Measurements from ENCODE around the genes CCDC3 and PRPF18.

DNA sequence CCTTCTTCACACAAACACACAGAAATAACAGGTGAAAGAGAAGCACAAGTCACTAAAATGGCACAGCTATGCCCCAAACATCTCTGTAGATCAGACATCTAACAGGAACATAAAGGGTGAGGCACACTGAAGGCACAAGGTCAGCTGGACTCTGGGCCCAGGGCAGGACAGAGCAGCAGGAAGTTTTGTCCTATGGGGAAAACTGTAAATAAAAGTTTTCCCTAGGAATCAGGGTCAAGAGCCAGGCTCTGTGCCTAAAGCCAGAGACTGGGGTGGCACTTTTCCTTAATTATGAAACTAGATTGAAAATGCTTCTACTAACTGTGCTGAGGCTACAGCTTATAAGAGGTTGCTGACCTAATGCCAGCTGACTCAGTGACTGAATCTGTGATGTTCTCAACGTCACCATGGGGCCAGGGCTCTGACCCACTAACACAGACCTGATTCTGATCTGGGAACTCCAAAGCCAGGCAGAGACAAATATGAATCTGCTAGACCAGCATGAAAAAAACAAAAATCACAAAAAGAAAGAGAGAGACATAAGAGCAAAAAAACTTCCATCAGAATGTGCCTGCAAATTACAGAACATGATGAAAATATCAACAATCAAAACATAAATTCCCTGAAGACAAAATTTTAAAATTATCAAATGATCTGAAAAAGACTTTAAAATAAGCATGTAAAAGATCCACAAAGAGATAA lies 16.2 kb downstream of the USP6NL start:
- RRBS = no CpG with 5 or more reads among the region's 1 CpG

- RRBS = no CpG with 5 or more reads among the region's 7 CpGs
Measured at GRCh38 chr10:11610527-11610745, 1.0 kb downstream of the USP6NL start.

DNA sequence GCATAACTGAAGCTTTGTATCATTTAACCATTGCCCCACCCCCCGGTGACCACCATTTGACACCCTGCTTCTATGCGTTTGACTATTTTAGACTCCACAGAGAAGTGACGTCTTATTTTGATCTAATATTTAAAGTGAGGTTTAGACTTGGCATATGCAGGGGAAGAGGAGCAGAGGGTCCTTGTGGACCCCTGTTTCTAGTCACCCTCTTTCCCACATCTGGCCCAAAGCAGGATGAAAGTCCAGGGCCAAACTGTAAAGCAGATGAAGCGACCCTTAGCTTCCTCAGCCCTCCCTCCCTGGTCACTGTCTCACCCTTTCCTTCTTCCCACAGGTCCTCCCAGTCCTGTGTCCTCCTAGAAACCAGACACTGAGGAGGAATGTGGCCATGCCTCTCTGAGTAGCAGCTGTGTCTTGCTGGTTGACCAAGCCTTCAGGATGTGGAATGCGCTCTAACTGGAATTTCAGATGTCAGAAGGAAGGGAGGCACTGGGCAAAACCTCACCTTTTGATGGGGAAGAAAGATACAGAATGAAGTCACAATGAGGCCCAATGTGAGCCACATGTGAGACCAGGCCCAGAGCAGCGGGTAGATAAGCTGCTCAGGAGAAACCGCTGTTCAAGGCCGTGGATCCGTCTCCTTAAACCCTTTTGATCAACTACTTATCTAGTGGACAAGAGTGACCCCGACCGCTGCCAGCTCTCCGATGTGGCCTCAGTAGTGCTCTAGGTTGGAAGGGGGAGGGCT lies 54.9 kb upstream of the ECHDC3 start:
- RRBS = no CpG with 5 or more reads among the region's 12 CpGs

DNA sequence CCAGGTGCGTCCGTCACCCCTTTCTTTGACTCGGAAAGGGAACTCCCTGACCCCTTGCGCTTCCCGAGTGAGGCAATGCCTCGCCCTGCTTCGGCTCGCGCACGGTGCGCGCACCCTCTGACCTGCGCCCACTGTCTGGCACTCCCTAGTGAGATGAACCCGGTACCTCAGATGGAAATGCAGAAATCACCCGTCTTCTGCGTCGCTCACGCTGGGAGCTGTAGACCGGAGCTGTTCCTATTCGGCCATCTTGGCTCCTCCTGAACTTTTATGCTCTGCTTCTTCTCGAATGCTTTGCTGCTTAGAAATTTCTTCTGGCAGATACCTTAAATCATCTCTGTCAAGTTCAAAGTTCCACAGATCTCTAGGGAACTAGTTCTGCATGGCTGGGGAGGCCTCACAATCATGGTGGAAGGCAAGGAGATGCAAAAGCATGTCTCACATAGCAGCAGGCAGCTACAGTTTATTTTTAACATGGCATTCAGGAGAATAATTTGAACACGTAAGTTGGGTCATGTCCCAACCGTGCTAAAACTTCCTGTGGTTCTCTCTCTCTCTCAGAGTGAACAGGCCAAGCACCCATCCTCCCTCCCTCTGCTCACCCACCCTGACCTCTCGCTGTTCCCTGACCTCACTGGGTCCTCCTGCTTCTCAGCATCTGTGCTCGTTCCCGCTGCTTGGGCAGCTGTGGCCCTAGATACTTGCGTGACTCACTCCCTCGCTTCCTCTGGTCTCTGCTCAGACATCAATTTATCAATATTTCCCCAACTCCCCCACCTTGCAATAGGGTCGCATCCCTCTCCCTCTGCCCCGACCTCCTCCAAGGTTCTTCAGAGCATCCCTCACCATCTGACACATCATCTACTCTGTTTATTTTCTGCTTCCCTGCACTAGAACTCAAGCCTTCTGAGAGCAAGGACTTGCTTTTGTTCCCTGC lies 4.7 kb upstream of the ECHDC3 start:
- RRBS = no CpG with 5 or more reads among the region's 30 CpGs

DNA sequence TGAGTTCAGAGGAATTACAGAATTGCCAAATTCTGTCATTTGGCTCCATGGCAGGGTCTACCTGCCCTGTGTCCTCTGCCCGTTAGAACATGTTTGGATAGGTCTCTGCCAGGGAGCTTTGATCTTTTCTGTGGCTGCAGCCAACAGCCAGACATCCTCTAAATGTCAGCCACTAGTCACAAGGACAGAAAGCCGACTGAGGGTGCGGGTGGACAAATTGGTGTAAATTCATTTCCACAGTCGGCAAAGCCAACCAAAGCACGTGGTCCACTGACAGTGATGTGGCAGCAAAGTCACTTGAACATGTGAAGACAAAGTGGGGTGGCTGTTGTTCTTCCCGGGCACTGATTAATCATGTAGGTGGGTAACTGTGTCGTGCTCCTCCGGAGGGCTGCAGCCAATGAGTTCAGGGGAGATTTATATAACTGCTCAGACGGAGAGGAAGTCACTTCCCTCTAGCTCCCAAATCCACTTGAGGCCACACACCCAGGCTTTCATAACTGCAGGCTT lies 26.7 kb upstream of the CAMK1D start:
- RRBS = no CpG with 5 or more reads among the region's 9 CpGs

- RRBS = 3% methylated on average over 12 of the region's 61 CpGs
Measured at GRCh38 chr10:12350132-12351318, 1.2 kb downstream of the CAMK1D start.

- RRBS = no CpG with 5 or more reads among the region's 17 CpGs
Measured at GRCh38 chr10:12389084-12389882, 39.9 kb downstream of the CAMK1D start.

DNA sequence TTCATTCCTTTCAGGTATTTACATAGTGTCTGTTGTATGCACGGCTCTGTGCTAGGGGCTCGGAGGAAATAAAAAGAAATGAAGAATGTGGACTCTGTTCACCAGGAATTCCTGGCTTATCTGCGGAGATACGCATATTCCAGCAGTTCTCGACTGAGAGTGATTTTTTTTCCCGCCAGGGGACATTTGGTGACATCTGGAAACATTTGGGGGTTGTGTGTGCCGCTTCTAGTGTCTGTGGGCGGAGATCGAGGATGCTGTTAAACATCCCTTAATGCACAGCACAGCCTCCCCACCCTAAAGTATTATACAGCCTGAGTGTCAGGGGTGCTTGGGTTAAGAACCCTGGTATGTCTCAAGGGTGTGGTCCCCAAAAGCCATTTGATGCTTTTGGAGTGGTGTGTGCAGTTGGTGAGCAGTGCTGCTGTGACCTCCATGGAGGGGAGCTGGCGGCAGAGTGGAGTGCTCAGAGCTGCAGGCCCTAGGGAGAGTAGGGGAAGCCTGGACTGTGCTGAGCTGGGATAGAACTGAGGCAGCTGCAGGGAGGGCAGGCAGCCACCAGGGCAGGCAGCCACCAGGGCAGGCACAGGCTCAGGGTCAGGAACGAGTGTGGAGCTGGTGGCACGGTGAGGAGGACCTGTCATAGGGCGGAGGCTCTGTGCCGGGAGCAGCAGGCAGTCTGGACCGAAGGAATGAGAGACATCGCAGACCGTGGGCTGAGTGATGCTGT lies 152.3 kb downstream of the CAMK1D start:
- RRBS = no CpG with 5 or more reads among the region's 17 CpGs

DNA sequence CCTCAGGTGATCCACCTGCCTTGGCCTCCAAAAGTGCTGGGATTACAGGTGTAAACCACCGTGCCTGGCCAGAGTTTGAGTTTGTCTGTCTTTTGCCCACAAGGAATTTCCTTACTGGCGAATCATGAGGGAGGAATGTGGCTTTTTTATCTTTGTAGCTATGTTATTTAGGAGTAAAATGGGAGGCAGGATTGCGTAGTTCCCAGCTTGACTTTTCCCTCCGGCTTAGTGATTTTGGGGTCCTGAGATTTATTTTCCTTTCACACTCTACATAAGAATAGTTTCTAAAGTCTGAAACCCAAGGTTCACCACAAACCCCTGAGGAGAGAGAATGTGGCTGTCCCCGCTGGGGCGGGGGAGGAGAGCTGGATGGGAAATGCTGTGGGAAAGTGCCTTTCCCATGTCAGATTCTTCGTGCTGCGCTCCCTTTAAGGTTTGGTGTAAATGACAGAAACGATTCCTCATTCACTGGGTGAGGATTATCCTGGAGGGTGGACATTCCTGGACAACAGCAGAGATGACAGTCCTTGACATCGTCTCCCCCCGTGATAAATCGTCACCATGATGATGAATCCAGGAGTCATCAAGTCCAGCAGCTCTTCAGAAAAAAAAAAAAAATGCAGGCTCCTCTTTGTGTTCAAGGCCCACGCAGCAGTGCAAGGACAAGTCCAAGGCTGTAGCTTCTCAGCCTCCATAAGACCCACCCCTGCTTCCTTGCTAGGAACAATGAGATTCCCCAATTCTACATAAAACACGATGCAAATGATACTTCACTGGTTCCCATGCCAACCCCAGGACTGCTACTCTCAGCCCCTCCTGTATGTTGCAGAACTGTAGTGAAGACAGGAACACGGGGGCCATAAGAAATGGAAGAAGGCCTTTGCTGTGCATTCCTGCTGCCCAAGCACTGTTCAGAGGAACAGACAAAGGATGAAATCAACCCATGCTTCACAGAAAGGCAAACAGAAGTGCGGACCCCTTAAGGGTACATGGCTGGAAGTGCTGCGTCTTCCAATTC lies 233.1 kb downstream of the CCDC3 start:
- RRBS = no CpG with 5 or more reads among the region's 17 CpGs

DNA sequence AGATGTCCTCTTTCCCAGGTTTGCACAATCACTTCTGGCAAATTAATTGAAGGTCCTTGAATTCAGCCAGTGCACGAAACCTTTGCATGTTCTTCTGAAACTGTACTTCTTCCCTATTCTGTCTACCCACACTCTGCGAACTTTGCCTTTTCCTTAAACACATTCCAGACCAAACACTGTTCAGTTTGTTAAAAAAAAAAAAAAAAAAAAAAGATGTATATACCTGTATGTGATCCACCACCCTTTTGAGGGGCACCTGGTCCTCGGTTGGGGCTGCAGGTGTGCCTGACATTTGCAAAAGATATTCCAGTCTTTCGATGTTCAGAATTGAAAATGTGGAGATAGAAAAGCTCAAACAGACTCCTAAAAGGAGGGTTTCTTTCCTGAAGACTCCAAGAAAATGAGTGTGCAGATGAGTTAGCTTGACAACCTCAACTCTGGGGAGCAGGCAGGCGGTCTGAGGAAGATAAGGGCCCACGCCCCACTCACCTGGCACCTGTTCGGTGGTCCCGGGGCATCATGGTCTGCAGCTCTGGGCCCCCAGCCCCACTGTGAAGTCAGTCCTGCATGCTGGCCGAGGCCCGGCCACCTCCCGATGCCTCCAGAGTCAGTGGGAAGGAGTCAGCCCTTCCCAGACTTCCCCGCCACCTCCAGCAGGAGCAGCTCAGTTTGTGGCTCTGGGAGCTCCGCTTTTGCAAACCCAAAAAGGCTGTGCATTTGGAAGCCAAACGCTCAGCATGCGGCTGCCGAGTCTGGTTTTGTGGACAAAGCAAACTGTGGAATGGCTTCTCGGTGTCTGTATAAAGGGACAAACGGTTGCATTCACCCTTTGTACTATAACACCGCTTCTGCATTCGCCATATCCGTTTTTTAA lies 167.5 kb downstream of the CCDC3 start:
- RRBS = 96% methylated on average over 3 of the region's 21 CpGs

GRCh38 chr10:12844902-12845429 lies 156.5 kb downstream of the CCDC3 start:
- RRBS = no CpG with 5 or more reads among the region's 10 CpGs

DNA sequence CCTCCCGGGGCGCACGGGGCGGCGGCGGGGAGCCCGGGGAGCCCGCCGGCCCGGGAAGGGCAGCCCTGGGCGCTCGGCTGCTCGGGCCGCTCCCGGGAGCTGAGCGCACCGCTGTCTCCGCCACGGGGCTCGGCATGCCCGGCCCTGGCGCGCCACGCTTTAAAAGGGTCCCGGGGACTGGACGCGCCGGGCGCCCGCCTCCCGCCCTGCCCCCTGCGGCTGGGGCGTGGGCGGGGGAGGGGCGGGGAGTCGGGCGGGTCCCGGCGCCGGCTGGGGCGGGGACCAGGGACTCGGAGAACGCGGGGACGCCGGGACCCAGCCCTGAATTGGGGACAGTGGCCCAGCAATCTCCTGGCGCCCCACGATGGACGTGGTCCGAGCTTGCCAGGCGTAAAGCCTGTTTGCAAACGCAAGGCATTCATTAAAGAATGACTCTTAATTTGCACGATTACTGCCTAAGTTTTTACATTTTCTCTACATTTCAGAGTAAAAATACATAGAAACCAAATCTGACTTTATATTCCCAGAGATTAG lies at the start of gene CCDC3:
Gene CCDC3, minus strand, starts transcription at position 136 of the 534 bp plus-strand sequence.
- RRBS = 6% methylated on average over 29 of the region's 53 CpGs

GRCh38 chr10:13492544-13493050 lies 36.2 kb downstream of the BEND7 start:
- RRBS = no CpG with 5 or more reads among the region's 14 CpGs

DNA sequence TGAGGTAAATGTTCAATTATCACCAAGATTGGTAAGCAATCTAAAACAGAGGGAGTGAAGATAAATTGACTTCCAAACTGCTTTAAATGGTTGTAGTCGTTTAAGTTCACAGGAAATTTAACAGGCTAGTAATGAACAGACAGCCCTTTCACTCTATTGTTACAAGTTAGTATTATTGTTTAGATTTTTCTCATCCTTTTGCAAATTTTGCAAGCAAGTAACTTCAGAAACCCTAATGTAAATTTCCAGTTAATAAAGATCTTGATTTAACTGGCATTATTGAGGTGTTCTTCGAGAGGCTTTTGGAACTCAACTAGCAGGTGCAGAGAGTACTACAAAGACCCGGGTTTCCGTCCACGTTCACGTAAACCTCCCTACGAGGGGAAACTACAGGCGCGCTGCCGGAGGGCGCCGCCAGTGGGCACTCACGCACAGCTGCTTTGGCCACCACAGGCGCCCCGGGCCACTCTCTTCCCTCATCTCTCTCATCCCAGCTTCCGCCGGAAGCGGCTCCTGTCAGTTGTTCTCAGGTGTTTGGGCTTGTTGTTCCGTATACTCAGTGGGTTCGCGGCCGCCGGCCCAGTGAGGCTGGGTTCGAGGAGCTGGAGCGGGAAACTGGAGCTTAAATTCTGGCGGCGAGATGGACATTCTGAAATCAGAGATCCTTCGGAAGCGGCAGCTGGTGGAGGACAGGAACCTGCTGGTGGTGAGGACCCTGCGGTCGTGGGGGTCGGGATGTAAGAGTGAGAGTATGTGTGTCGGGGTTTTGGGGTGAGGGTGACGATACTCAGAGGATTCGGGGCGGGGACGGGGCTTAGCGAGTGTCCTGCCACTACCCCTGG lies at the start of gene PRPF18:
Gene PRPF18, plus strand, starts transcription at position 519 of the 842 bp plus-strand sequence.
- RRBS = 3% methylated on average over 20 of the region's 38 CpGs

- RRBS = no CpG with 5 or more reads among the region's 28 CpGs
Measured at GRCh38 chr10:13717896-13719055, 131.5 kb downstream of the PRPF18 start.

DNA sequence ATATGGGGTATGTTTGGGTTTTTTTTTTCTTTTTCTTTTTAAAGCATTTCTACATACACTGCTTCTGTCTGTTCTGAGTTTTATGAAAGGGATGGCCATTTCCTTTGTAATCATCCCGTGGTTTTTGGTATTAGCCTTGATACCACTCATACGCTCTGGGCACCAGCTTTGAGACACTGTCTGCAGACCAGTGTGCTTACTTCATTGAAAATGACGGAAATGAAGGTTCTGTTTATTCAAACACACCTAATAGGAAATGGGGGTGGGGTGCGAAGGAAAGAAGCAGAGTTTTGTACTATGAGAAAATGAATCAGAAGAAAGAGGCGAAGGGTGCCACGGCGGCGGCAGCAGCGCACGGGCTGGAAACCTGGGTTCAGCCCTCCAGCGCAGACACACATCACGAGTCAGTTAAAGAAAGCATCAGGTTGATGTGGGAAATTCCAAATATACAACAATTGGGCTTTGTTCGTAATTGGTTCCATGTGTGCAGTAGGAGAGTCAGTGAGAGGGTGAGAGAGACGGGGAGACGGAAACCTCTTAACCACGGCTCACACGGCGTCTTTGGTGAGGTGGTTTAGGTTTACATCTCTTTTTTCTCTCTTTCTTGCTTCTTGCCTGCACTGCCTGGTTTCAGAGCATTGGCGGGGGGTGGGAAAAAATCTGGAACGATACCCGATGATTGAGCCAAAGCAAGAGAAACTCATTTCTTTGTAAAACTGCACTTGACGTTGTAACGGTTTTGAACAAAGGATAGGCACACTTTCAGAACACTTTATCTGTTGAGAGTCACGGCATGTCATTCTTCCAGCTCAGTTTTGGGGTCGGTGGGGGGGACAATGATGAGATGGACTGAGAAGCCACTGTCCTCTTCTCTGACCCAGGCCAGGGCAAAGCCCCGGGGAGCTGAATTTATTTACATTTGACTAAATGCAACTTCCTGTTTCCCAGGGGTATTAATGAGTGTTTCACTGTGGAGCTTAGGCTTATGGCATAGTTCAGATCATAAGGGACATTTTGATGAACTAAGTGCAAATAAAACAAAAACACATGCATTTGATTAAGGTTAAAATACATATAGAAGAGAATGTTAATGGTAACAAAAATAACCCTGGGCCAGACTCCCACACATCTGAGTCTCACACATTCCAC lies 321.1 kb downstream of the FRMD4A start:
- RRBS = no CpG with 5 or more reads among the region's 26 CpGs

DNA sequence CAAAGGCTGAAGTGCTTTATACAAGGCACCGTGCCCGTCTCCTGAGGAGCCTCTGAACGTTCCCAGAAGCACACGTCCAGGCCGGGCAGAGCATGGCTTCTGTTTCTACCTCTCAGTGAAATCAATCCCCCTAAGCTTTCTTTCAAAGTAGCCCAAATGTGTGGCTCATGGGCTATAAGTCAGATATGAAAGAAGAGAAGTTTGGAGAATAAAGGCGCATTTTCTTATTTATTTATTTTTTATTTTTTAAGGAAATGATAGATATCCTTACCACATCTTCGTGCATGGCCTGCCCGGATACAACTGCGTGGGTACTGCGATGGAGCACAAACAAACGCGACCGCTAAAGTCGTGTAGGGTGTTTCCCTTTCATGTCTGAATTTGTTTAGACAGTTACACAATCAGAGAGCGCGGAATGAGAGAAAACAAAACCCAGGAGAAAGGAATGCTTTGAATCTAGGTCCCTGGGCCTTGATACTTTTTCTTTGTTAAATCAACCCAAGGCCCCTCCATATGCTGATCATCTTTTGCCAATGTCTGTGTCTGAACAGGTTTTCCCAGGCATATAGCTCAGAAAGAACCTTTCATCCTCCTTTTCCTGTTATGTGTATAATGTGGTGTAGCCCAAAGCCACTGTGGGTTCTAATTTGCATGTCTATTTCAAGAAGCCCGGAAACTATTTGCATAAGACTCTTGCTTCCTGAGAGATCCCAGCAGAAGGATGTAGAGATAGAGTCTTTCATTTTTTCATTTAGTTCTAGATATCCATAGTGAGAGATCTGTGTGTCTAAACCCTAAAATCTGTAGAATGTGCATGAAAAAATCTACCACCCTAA lies 145.9 kb downstream of the FRMD4A start:
- RRBS = no CpG with 5 or more reads among the region's 17 CpGs

DNA sequence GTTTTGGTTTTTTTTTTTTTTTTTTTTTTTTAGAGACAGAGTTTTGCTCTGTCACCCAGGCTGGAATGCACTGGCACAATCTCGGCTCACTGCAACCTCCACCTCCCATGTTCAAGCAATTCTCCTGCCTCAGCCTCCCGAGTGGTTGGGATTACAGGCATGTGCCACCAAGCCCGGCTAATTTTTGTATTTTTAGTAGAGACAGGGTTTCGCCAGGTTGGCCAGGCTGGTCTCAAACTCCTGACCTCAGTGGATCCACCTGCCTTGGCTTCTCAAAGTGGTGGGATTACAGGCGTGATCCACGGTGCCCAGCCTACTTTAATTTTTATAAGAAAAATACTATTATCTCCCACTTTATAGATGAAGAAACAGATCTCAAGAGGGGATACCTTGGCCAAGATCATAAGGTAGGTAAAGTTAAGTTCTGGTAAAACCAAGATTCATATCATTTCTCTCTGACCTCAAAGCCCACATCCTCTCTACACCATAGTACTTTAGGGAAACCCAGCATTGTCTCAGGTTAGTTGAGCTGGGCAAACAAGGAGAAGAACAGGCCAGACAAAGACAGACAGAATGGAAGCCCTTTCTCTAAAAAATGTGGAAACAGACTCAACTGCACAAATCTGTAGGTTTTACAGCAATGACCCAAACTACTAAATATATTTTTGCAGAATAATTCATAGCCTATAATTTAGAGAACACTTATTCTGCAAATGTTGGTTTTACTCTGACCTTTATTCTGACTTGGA lies 197.6 kb upstream of the FRMD4A start:
- RRBS = no CpG with 5 or more reads among the region's 6 CpGs

GRCh38 chr10:14548483-14548896 lies 217.8 kb upstream of the FRMD4A start:
- RRBS = no CpG with 5 or more reads among the region's 11 CpGs